Natural killer cell (primary cell): ENCODE measurements around the genes ESYT1, SLC39A5 and CNPY2.

- PRO-cap = no peak
These were observed 1.1 kb upstream of the RPL41 start for GRCh38 chr12:56115306-56115777.

- PRO-cap = bidirectional peak, plus-strand start at chr12:56128282, minus-strand start at chr12:56127860; unidirectional peak, plus-strand start at chr12:56128490
These were observed at the start of gene ESYT1 for GRCh38 chr12:56127726-56128717. Gene ESYT1, plus strand, starts transcription at chr12:56128267.

DNA sequence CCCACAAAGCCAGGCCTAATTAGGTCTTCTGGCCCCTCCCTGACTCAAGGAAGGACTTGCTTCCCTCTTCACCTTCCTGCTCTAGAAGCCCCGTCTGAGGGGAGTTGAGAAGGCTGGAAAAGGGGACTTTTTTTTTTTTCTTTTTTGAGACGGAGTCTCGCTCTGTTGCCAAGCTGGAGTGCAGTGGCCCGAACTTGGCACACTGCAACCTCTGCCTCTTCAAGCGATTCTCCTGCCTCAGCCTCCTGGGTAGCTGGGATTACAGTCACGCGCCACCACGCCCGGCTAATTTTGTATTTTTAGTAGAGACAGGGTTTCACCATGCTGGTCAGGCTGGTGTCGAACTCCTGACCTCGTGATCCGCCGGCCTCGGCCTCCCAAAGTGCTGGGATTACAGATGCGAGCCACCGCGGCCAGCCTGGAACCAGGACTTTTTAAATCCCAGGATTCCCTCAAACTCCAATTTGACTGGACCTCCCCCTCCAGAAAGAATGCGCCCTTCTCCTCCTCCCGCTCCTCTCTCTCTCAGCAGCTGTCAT, 1.8 kb downstream of the ESYT1 start:
- PRO-cap = no peak

GRCh38 chr12:56188508-56189033, 712 bp downstream of the SMARCC2 start:
- PRO-cap = no peak

GRCh38 chr12:56206559-56207030, 15.1 kb downstream of the RNF41 start:
- PRO-cap = no peak

- PRO-cap = no peak
These were observed 5.4 kb downstream of the RNF41 start for GRCh38 chr12:56216191-56216762.

- PRO-cap = no peak
These were observed 1.1 kb downstream of the RNF41 start for GRCh38 chr12:56220528-56221119.

GRCh38 chr12:56229994-56230215, at the start of gene SLC39A5:
Gene SLC39A5, plus strand, starts transcription at chr12:56230051.
- PRO-cap = no peak

DNA sequence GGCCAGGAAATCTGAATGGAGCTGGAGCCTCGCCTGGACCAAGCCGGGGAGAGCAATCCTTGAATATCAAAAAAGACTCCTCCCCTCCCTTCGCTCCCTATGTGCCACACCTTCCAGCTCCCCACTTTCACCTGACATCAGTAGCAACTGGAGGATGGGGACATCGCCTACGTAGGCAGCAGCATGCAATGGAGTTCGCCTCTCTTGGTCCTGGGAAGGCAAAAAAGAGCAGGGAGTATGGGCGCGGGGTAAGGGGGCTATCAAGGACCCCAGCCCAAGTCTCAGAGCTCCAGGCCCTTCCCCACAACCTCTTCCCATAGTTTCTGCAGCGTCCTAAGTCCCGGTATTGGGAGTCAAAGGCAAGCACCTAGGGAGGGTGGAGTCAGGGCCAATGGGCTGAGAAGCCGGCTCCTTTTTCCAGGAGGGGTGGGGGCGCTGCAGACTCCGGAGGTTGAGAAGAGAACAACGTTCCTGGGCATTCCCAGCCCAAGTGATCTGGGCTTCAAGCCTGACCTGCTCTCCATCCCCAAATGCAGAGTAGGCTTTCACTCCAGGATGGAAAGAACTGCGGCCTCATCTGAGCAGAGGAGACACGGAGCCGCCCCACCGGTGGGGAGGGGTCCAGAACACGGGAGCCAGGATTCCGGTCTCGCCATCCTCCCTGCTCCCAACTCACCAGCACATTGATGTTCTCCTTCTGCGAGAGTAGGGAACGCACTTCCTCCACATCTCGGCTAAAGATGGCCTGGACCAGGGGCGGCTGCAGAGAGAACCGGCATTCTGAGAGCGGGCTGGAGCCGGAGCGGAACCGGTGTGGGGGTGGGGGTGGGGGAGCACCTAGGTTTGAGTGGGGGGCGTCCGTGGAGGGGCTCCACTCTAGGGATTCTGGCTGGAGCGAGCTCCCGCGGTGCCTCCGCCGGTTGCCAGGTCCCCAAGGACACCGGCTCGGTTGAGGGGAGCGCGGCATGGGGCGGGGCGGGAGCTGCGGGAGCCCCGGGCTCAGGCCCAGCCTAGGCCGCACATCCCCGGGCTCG, 715 bp downstream of the ANKRD52 start:
- PRO-cap = no peak

DNA sequence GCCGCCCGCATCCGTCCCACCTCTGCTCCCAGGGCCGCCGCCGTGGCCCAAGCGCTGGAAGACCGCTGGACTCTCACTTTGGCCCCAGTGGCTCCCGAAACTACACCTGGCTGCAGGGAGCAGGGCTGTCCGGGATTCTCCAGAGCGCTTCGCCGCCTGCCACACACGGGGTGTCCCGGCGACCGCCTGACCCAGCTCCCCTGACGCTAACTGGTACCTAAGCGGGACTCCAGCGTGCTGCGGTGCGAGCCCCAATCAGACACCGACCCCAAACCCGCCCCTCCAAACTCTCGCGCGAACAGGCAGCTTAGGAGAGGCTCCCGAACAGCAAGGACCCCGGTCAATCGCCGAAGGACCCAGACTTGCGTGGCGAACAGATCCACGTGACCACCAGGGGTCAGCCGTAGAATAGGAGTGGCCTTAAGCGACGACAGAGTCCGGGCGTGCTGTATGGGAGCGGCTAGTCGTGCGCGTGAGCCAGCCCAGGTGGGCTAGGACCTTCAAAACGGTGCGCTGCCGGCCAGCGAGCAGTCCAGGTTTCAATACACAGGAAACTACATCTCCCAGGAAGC, at the start of gene CNPY2:
TSS of gene CNPY2 (minus strand) at position 188 of the 572 bp plus-strand sequence.
- PRO-cap = bidirectional peak, plus-strand start at position 305 of the sequence, minus-strand start at position 212 of the sequence; bidirectional peak, plus-strand start outside the sequence, minus-strand start at position 544 of the sequence

GRCh38 chr12:56358711-56359428, 1.0 kb downstream of the STAT2 start:
- PRO-cap = no peak

DNA sequence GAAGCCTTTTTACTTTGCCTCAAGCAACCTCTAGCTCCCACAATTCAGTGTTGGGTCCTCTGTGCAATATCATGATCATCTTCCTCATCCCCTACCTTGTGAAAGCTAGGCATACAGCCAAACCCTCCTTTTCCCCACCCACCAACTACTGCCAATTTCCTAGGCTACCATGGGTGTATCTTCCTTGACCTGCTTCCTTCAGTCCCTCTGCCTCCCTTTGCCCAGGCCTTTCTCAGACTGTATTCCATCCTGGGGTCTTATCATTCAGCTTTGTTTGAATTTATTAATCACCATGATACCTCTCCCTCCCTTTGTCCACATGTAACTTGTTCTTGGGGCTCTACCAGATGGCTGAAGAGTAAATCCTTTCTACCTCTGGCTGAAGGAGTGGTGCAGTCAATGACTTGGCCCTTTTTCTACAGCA, 1.3 kb downstream of the SPRYD4 start:
- PRO-cap = no peak

- PRO-cap = no peak
These were observed 8.8 kb upstream of the GLS2 start for GRCh38 chr12:56496758-56497075.

DNA sequence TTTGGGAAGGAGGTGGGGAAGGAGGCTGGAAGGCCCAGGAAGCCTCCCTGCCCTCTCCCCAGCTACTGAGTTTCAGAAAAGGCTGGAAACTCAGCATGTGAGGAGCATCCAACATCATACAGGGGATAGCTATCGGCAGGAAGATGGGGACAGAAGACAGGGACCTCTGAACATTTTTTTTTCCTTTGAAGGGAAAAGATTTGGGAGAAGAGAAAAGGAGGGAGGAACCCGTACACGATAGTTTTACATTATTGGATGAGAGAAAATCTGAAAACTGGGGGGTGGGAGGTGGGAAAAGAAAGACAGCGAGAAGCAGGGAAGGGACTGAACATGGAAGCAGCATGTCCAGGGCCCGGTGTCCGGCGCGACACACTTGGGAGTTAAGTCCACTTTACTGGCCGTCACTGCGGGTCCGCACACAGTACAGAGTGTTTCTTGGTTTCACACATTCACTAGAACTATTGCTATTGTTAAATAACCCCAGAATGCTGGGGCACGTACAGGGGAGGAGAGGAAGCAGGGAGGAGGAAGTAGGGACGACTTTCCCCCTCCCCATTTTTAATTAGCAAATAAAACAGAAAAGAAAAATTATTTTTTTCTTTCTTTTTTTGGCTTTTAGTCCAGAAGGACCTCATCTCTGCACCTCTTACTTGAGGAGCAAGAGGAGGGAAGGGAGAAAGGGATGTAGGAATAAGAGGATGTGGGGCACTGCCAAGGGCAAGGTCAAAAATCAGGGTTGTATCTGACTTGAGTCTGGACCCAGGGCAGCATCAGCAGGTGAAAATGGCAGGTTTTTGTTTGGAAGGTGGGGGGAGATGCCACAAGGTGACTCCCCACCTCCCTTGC, 32.1 kb downstream of the BAZ2A start:
- PRO-cap = no peak

DNA sequence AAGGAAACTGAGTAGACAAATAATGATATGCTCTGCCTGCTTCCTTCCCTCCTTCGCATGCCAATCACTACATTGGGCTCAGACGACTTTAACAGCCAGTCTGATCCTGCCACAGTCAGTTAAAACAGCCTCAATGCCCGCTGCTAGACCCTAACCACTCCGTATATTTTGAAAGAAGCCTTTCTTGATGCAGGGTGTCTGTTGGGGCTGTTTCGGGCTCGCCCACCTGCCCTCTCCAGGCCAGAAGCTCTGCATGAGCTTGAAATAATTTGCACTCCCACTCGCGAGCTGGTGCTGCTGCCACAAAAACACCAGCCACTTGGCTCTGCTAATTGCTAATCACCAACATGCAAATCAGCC, 15.6 kb downstream of the BAZ2A start:
- PRO-cap = no peak

- PRO-cap = no peak
These were observed 1.9 kb downstream of the SDR9C7 start for GRCh38 chr12:56932285-56932765.

- PRO-cap = no peak
These were observed 6.0 kb upstream of the GPR182 start for GRCh38 chr12:56988303-56988757.

GRCh38 chr12:57050840-57051628, 1.1 kb upstream of the MYO1A start:
- PRO-cap = no peak

DNA sequence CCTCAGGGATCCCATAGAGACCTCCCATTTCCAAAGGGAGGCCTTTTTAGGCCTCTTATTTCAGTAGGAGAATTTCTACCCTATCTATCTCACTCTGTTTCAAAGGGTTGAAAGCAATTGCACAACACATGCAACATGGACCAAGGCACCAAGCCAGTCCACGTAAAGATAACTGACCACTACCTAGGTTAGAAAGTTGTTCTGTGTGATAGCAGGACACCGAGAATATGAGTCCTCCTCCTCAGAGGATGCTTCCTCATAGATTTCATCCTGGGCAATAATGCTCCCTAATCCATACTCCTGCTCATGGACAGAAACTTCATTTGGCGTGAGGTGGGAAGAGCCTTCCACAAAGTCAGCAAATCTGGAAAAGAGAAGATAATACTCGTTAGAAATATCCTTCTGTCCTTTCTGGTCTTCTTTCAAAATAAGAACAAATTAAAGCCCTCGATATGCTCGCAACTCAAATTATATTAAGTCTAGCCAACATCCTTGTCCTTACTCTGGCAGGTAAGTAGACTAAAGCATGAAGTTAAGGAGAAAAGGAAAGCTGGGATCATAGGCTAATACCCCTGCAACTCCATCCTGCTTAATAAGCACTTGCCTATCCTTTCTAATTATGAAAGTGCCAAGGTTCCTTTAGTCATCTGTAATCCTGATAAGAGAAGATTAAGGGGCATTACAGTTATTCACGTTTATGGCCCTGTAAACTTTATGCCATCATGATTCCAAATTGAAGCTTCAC, 9.9 kb upstream of the MYO1A start:
- PRO-cap = no peak

DNA sequence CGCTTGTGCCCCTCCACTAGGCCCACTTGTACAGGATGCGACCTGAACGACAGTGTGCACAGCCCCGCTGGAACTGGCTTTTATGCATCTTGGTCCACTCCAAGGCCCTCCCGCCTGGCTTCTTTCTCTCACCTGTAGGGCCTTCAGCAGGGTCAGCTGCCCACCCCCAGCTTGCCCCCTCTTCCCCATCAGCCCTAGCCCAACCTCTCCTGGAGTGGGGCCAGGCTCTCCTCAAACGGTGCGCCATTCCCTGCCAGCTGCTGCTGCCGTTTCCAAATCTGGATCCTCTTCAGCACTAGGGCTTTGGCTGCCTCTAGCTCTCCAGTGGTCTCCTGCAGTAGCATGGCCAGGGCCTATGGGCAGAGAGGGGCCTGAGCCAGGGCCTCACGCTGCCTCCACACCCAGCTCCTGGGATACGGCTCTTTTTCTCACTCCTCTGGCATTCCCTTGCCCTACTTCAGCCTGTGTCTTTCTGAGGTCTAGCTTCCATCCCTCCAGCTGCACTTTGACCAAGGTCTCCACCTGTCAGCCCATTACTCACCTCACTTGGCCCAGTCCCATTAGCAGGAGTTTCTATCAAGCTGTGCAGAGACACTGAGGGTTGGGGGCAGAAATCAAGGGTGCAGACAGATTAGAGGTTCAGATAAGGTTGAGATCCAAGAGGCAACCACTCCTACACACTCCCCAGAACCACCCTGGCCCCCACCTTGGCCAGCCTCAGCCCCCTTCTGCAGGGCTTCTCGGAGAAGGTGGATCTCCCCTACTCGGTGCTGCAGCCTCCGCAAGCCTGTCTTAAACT, 5.0 kb downstream of the STAT6 start:
- PRO-cap = no peak